Upper lobe of left lung (tissue), 5 donors: ENCODE measurements around the genes BBC3 and CCDC9.

DNA sequence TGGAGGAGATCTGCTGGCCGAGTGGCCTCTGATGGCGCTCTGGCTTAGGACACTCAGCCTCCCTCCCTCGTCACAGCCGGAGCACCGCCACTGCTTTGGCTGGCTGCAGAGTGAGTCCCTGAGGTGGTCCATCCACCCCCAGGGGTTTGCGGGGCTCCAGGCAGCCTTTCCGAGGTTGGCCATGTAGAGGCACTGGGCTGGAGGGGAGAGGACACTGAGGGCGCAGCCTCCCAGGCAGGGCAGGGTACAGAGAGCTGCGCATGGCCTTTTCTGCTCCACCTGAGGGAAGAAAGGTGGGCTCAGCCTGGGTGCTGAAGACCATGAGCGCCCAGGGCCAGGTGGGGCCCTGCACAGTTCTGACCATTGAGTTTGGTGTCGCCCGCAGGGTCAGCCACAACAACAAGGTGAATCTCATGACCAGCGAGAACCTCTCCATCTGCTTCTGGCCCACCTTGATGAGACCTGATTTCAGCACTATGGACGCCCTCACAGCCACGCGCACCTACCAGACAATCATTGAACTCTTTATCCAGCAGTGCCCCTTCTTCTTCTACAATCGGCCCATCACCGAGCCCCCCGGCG is 19.6 kb upstream of the NPAS1 start:
- PRO-cap, 2 experiments = no peak in any of the 2 experiments
- RAMPAGE, long total RNA, 4 experiments = start-site peak on the plus strand in 1 of 4 experiments, centred at position 340 of the sequence, 15 reads per replicate

DNA sequence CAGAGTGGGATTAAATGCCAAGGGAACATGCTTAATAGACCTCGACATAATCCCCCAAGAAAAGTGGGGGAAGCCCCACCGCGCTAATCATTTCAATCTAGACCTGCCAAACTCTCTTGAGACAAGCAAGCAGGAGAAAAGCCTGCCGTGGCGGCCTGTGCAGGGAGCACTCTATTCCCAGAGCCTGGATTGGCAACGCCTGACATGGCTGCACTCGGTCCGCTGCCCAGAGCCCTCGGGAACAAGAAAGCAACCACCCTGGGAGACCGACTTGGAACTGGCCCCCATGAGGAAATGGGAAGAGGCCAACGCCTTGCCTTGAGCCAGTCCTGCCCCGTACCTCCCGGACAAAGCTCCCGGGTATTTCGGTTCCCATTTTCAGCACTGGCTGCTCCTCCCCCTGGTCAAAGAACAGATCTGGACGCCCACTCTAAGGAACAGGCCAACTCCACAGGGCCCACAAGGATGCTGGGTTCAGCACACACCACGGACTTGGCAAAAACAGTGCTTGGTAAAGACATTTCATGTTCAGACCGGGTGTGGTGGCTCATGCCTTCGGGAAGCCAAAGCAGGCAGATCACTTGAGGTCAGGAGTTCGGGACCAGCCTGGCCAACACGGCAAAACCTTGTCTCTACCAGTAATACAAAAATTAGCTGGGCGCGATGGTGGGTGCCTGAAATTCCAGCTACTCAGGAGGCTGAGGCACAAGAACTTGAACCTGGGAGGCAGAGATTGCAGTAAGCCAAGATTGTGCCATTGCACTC is 15.7 kb downstream of the ZC3H4 start:
- PRO-cap, 2 experiments = no peak in any of the 2 experiments
- RAMPAGE, long total RNA, 4 experiments = no peak in any of the 4 experiments

- PRO-cap, 2 experiments = no peak in any of the 2 experiments
- RAMPAGE, long total RNA, 4 experiments = no peak in any of the 4 experiments
These were observed 15.2 kb downstream of the SAE1 start for GRCh38 chr19:47145768-47146357.

- PRO-cap, 2 experiments = no peak in any of the 2 experiments
- RAMPAGE, long total RNA, 4 experiments = no peak in any of the 4 experiments
These were observed 19.7 kb downstream of the SAE1 start for GRCh38 chr19:47150148-47150888.

DNA sequence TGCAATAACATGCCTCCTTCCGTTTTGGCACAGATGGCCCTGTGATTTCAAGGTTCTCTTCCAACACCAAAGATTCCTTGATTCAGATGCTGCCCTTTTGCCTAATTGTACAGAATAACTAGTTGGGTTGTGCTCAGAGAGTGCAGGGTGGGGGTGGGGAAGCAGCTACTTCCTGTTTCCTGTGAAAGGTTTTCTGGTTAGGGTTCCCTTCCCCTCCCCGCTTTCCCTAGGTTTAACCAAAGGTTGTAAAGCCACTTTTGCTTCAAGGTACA is 27.2 kb downstream of the SAE1 start:
- PRO-cap, 2 experiments = no peak in any of the 2 experiments
- RAMPAGE, long total RNA, 4 experiments = no peak in any of the 4 experiments

GRCh38 chr19:47172202-47172778 is 41.7 kb downstream of the SAE1 start:
- PRO-cap, 2 experiments = no peak in any of the 2 experiments
- RAMPAGE, long total RNA, 4 experiments = no peak in any of the 4 experiments

DNA sequence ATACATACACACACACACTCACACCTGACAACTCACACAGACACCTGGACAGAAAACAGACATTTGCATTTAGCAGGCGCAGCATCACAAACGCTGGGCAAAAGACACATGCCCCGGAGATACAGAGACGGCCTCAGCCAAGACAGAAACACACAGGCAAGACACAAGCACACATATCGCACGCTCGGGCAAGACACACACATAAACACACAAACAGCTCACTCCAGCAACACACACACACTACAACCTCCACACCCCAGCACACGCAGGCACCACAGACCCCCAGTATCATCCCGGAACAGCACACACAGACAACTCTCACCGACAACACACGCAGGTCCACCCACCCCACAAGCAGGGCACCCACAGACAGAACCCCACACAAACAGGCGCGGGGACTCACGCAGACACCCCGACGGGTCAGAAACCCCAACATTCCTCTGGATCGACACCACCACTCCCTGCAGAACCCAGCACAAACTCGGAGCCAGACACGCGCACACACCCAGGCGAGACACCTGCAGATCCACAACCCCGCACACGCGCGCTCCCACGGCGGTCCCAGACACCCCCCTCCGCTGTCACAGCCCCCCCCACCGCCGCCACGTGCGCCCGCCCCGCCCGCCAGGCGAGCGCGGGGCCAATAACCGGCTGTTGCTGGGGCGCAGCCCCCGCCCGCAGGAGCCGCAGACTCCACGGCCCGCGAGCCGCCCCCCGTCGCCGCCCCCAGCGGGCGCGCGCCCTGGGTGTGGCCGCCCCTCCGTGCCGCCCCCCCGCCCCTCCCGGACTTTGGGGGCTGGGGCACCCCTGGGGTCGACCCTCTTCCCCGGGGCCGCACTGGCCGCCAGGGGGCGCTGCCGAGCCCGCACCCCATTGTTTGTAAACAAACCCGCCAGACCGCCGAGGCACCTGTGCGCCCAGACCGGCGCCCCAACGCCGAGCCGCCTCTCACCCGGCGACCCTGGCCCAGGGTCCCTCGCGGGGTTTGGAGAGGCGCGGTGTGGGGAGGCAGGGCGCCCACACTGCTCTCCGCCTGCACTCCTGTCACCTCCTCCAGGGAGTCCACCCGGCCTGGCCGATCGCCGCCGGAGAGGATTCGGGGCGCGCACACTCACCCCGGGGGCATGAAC is 820 bp downstream of the BBC3 start:
- PRO-cap, 2 experiments = peak in 2 of 2 experiments; most common plus-strand start position 886 of the sequence (in 1); most common minus-strand start position 540 of the sequence (in 1)
- RAMPAGE, long total RNA, 4 experiments = no peak in any of the 4 experiments

DNA sequence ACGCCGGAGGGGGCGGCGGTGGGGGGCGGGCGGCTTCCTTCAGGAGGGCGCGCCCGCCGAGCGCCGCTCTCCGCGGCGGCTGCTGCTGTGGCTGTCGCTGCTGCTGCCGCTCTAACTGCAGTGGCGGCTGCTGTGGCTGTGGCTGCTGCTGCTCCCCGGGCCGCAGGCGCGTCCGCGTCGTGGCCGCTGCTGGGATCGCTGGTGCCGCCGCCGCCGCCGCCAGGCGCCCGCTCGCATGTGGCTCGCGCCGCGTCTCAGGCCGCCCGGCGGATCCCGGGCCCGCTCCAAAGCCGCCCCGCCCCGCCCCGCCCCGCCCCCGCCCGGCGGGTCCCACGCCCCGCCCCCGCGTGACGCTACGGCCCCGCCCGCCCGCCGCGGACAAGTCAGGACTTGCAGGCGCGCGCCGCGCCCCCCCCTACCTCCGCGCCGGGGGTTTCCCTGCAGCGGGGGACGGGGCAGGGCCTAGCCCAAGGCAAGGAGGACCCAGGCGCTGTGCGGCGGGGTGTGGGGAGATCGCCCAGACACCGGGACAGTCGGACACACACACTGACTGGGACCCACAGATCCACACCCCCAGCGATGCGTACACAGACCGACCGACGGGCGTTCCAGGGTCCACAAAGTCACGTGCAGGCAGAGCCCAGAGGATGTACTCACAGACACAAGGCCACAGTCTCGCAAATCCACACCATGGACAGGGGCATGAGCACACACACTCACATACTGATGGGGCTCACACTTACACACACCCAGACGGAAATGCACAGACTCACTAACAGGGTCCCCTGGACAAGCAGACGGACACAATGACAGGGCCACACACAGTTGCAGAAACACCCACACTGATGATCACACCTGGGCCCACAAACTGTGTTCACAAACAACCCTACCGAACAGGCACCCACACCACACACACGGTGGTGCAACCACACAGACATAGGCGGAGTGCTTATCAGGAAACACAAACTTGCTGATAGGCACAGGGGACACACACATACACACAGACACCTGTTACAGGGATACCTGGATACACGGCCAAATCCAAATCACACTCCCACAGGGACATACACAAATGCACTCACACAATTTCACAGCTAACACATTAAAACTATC is at the start of gene BBC3:
Gene BBC3 (minus strand): TSS at position 256 of the 1,113 bp plus-strand sequence.
- PRO-cap, 2 experiments = peak in 2 of 2 experiments; most common plus-strand start position 443 of the sequence (in 1); most common minus-strand start position 256 of the sequence (in 2)
- RAMPAGE, long total RNA, 4 experiments = no peak in any of the 4 experiments

DNA sequence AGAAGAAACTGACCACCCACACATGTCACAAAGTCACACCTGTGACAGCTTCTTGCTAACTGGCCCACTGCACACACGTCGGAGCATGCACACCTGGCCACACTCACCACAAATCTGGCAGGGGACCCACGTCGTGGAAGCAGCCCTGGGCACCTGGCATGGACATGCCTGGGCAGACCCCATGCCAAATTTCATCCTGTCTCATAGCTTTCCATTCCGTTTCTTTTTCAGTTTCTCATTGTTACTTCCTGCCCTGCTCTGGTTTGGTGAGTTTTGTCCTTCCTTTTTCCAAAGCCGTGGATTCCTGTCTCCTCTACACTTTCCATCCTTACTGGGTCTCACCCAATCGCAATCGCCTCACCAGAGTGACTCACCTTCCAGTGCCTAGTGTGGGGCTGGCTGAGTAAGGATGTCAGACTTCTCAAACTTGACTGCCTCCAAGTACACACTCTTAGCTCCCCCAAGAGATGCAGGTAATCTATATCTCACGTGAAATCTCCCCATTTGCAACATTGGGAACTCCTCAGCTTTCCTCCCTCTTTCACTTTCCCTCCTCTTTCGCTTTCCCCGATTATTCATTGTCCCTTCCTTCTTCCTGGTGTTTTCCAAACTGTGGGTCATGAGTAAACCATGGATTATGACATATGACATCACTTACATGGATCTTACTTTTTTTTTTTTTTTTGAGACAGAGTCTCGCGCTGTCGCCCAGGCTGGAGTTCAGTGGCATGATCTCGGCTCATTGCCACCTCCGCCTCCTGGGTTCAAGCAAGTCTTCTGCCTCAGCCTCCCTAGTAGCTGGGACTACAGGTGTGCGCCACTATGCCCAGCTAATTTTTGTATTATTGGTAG is 1.6 kb upstream of the BBC3 start:
- PRO-cap, 2 experiments = peak in 1 of 2 experiments; most common minus-strand start position 548 of the sequence (in 1)
- RAMPAGE, long total RNA, 4 experiments = no peak in any of the 4 experiments

GRCh38 chr19:47255915-47256625 is at the start of gene CCDC9:
TSS of gene CCDC9 (plus strand) at chr19:47256525.
- PRO-cap, 2 experiments = peak in 2 of 2 experiments; most common plus-strand start chr19:47256525 (in 1); most common minus-strand start chr19:47256471 (in 1)
- RAMPAGE, long total RNA, 4 experiments = start-site peak on the plus strand in 4 of 4 experiments, at chr19:47256521-47256571 at its widest, 43 to 535 reads per replicate

- PRO-cap, 2 experiments = peak in 1 of 2 experiments; most common plus-strand start chr19:47311052 (in 1); most common minus-strand start chr19:47310982 (in 1)
- RAMPAGE, long total RNA, 4 experiments = no peak in any of the 4 experiments
These were observed 1.1 kb downstream of the C5AR1 start for GRCh38 chr19:47310533-47311405.

- PRO-cap, 2 experiments = no peak in any of the 2 experiments
- RAMPAGE, long total RNA, 4 experiments = no peak in any of the 4 experiments
These were observed 5.7 kb downstream of the C5AR1 start for GRCh38 chr19:47315070-47316079.

DNA sequence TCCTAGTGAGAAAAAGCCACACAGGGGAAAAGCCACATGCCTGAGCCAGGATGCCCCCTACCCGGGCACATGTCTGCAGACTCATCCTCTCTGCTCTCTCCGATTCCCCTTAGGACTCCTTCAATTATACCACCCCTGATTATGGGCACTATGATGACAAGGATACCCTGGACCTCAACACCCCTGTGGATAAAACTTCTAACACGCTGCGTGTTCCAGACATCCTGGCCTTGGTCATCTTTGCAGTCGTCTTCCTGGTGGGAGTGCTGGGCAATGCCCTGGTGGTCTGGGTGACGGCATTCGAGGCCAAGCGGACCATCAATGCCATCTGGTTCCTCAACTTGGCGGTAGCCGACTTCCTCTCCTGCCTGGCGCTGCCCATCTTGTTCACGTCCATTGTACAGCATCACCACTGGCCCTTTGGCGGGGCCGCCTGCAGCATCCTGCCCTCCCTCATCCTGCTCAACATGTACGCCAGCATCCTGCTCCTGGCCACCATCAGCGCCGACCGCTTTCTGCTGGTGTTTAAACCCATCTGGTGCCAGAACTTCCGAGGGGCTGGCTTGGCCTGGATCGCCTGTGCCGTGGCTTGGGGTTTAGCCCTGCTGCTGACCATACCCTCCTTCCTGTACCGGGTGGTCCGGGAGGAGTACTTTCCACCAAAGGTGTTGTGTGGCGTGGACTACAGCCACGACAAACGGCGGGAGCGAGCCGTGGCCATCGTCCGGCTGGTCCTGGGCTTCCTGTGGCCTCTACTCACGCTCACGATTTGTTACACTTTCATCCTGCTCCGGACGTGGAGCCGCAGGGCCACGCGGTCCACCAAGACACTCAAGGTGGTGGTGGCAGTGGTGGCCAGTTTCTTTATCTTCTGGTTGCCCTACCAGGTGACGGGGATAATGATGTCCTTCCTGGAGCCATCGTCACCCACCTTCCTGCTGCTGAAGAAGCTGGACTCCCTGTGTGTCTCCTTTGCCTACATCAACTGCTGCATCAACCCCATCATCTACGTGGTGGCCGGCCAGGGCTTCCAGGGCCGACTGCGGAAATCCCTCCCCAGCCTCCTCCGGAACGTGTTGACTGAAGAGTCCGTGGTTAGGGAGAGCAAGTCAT is 10.4 kb downstream of the C5AR1 start:
- PRO-cap, 2 experiments = no peak in any of the 2 experiments
- RAMPAGE, long total RNA, 4 experiments = no peak in any of the 4 experiments

- PRO-cap, 2 experiments = no peak in any of the 2 experiments
- RAMPAGE, long total RNA, 4 experiments = no peak in any of the 4 experiments
These were observed 20.9 kb downstream of the DHX34 start for GRCh38 chr19:47369805-47370589.

DNA sequence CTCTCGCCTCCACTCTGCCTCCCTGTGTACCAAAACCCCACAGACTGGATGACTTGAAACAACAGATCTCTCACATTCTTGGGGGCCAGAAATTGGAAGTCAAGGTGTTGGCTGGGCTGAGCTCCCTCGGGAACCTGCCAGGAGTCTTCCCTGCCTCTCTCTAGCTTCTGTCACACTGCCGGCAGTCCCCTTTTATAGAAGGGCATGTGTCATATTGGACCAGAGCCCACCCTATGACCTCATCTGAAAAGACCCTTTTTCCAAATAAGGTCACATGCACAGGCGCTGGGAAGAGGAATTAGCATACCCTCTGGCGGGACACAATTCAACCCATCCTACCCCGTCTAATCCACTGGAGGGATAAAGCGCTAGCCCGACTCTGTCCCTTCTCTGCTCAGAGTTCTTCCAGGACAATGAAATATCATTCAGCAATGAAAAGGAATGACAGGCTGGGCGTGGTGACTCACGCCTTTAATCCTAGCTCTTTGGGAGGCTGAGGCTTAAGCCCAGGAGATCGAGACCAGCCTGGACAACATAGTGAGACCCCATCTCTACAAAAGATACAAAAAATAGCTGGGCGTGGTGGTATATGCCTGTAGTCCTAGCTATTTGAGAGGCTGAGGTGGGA is 28.7 kb downstream of the MEIS3 start:
- PRO-cap, 2 experiments = no peak in any of the 2 experiments
- RAMPAGE, long total RNA, 4 experiments = no peak in any of the 4 experiments

- PRO-cap, 2 experiments = no peak in any of the 2 experiments
- RAMPAGE, long total RNA, 4 experiments = no peak in any of the 4 experiments
These were observed 13.3 kb downstream of the MEIS3 start for GRCh38 chr19:47405996-47406442.

- PRO-cap, 2 experiments = no peak in any of the 2 experiments
- RAMPAGE, long total RNA, 4 experiments = no peak in any of the 4 experiments
These were observed 8.8 kb upstream of the MEIS3 start for GRCh38 chr19:47427770-47428828.

DNA sequence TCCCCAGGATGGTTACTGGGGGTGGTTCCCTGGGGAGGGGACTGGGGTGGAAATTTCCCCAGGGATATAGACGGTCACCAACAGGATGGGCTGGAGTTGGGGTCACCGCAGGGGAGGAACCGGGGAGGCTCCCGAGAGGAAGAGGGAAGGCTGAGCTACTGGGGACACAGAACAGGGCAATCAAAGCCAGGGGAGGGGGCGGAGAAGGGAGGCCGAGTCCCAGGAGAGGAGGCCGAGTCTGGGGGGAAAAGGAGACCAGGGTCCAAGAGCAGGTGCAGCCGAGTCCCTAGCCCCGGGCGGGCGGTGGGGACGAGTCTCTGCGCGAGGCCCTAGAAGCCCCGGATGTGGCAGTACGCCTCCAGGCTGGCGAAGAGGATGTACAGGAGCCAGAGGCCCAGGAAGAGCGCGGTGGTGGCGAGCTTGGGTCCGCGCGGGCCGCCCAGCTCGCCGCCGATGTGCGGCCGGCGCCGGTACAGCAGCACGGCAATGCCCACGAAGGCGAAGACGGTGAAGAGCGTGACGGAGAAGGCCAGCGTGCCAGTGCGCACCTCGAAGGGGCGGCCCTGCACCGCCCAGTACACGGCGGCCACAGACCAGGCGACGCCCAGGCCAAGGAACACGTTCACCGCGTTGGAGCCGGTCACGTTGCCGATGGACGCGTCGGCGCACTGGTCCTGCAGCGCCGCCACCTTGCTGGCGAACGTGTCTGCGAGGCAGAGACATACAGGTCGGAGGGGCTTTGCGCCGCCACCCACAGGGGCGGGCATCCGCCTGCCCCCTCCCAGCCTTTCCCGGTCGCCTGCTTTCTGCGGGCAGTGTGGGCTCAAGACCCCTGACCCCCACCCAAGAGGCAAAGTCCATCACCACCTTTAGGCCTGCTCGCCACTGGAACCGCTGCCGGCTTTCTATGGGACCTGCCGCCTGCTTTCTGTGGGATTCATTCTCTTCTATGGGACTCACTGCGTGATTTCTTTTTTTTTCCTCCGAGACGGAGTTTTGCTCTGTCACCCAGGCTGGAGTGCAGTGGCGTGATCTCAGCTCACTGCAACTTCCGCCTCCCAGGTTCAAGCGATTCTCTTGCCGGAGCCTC is 10.8 kb upstream of the MEIS3 start:
- PRO-cap, 2 experiments = no peak in any of the 2 experiments
- RAMPAGE, long total RNA, 4 experiments = no peak in any of the 4 experiments

- PRO-cap, 2 experiments = no peak in any of the 2 experiments
- RAMPAGE, long total RNA, 4 experiments = no peak in any of the 4 experiments
These were observed 25.8 kb downstream of the SLC8A2 start for GRCh38 chr19:47445832-47446439.

DNA sequence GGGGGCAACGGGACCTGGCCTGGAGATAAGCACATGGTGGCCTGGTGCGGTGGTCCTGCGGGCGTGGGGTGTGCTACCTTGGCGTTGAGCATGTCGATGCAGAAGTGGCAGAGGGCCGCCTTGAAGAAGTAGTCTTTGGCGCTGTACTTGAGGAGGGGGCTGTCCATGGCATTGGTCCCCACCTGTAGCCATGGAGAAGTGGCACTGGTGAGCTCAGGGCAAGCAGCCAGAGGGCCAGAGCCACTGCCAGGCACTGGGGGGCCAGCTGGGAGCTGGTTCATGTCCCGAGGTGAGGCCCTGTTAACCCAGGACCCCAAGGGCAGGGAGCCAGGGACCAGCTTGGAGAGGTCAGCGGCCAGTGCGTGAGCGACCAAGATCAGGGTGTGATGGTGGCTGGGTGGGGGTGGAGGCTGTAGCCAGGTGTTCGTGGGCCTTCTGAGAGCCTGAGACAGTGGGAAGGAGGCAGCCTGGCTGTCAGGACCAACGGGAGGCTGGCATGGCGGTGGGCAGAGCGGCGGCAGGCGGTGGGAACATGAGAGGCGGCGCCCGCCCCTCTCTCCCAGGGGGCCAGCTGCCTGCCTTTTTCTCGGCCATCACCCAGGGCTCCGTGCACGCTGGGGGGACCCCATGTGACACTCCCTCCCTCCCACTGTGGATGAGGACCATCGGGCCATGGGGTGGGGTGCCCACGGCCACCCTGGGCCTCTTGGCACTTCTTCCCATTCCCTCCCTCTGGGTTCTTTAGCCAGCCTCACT is 8.1 kb upstream of the KPTN start:
- PRO-cap, 2 experiments = no peak in any of the 2 experiments
- RAMPAGE, long total RNA, 4 experiments = no peak in any of the 4 experiments